ENCODE measurements around a stretch of chr14.

DNA sequence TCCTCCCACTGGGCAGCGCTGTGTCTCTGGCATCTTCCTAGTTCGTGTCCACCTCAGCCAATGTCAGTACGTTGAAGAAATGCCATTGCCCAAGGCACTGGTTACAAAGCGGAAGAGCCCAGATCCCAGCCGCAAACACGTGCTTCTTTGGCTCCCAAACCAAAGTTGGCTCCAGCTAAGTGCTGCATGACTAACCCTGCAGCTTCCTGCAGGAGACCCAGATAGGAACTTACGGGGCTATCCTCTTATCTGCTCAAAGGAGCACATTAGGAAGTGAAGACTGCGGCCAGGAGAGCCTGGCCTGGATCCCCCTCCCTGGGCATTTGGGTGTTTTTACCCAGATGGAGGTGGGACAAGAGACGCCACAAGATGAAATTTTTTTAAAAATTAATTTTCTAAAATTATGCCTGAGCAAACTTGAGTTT lies 9.2 kb downstream of the SYNE3 start:
- PRO-cap = no peak

DNA sequence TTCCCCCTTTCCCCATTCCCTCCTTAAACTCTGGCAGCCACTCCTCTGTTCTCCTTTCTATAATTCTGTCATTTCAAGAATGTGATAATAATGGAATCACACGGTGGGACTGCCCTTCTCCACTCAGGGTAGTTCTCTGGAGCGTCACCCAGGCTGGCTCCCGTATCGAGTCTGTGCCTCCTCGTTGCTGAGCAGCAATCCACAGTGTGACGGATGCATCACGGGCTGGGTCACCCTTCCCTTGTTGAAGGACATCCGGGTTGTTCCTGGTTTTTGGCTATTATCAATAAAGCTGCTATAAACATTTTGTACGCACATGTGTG lies 5.7 kb upstream of the SYNE3 start:
- PRO-cap = no peak

GRCh38 chr14:95620722-95621079 lies 65.5 kb upstream of the TCL1B start:
- PRO-cap = no peak

GRCh38 chr14:96037570-96038311 lies 1.4 kb upstream of the C14orf132 start:
- PRO-cap = no peak

DNA sequence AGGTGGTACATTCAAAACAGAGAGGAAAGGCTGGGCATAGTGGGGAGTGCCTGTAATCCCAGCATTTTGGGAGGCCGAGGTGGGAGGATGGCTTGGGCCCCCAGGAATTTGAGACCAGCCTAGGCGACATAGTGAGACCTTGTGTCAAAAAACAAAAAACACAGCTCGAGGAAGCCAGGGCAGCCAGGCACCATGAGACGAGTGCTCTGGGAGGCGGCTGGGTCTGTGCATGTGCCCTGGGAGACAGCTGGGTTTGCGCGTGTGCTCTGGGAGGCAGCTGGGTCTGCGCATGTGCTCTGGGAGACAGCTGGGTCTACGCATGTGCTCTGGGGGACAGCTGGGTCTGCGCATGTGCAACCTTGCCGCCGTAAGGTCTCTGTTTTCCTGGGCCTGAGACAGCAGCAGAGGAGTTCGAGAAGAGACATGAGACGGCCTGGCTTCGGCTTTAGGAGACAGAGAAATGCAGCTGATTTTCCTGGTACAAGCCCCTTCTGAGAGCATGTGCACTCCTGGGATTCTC lies 3.7 kb upstream of the BDKRB1 start:
- PRO-cap = no peak

GRCh38 chr14:96268327-96269366 lies 12.6 kb downstream of the BDKRB1 start:
- PRO-cap = no peak

GRCh38 chr14:96501129-96501541 lies 1.0 kb upstream of the PAPOLA start:
- PRO-cap = no peak

DNA sequence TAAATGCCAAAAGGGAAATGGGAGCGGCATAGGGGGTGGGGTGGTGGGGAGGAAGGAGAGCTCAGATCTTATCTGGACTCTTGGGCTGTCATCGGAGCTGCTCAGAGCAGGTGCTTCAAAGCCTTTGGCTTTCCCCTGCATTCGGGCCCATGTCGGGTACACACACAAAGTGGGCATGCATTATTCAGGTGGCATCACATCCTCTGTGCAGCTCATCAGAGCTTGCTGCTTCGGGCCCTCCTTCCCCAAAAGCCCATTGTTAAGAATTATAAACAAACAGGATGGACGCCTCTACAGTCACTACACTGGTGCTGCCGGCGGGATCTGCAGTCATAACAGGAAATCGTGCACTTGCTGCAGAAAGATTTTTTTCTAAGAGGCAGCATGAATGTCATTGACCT lies 805.5 kb downstream of the VRK1 start:
- PRO-cap = no peak

- PRO-cap = no peak
These were observed 664.6 kb downstream of the BCL11B start for GRCh38 chr14:98607465-98607734.

- PRO-cap = no peak
These were observed 453.9 kb downstream of the BCL11B start for GRCh38 chr14:98818097-98818413.

- PRO-cap = no peak
These were observed 83.2 kb downstream of the BCL11B start for GRCh38 chr14:99188784-99189143.

GRCh38 chr14:99191583-99192756 lies 80.0 kb downstream of the BCL11B start:
- PRO-cap = bidirectional peak, plus-strand start at chr14:99191932, minus-strand start at chr14:99191846; bidirectional peak, plus-strand start at chr14:99192245, minus-strand start at chr14:99192220; unidirectional peak, minus-strand start at chr14:99192713

DNA sequence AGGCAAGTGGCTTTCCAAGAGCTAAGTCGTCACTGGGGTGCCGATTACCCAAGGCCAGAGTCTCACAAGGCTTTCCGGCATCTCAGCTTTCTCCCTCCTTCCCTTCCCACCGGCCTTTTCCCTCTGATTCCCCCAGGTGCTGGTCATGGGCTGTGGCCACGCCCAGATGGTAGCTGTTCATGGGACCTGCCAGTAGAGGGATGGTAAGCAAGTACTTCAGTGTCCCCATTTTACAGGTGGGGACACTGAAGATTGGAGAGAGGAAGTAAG lies 47.6 kb downstream of the BCL11B start:
- PRO-cap = no peak

DNA sequence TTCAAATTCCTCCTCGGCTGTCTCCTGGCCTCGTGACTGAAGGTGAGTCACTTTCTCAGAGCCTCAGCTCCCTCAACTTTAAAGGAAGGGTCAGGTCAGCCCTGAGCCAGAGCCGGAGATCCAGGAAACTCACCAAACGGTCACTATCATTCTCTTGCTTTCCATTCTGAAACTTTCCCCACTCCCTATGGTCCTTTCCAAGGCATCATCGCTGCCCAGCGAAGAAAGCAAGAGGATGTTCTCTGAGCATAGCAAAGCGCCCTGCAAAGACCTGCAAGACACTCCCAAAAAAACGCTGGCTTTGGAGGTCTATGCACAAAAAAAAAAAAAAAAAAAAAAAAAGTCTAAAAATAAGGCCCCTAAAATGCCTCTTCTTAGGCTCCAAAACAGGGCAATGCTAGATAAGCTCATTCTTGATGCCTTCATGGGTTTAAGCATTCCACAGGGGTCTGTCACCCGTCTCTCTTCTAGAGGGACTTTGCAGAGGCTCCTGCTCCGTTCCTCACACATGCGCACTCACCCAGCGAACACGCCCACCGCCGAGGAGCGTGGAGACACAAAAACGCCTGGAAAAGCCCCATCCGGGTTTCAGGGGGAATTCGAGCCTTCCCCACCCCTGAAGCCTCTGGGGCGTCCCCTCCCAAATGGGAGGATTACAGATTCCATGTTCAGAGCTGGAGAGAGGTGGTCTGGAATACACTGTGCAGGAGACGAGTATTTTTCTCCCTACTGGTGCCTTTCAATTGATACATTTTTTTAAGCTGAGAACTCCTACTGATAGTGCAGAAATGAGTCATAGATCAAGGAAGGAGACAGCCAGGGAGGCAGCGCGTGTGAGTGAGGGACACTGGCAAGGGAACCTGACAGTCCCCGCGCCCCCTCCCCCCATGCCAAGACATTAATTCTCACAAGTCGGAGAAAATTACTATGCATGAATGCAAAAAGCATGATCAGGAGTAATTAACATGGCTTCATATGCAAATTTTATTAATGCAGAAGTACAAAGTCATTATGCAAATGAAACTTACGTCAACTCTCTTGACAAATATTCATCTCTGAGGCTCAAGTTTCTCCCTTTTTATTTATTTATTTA lies 37.1 kb downstream of the BCL11B start:
- PRO-cap = no peak

DNA sequence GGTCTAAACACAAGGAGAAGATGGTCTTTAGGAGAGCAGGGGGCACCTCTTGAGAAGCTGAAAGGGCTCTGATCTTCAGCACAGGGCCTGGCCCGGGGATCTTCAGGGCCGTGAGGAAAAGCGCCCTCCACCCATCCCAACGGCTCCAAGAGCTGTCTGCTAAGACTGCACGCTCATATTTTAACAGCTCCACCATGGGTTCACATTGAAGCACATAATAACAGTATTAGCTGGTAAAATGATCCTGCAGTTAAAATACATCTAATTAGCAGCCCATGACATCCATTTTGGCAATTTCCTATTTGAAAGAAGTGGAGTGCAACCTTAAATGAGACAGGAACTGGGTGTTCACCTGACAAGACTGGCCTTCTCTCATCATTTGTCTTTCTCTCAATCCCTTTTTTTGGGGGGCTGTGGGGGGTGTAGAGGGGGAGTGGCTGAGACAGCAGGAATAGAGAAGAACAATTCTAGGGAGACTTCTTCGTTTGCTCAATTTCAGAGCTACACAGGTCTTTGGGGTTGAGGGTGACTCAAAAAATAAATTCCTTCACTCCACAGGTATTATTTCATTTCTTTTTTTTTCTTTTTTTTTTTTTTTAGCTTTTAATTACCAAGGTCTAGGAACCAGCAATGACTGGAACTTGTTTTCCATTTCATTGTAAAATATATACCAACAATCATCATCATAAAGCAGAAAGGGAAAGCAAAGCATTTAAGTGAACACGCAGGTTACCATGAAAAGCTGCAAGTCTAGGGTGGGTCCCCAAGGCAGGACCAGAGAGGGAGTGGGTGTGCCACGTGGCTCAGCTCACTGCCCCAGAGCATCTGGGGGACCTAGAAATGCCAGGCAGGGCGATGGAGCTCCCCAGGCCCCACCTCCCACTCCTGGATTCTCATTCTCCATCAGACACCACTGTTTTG lies 35.1 kb downstream of the BCL11B start:
- PRO-cap = no peak

DNA sequence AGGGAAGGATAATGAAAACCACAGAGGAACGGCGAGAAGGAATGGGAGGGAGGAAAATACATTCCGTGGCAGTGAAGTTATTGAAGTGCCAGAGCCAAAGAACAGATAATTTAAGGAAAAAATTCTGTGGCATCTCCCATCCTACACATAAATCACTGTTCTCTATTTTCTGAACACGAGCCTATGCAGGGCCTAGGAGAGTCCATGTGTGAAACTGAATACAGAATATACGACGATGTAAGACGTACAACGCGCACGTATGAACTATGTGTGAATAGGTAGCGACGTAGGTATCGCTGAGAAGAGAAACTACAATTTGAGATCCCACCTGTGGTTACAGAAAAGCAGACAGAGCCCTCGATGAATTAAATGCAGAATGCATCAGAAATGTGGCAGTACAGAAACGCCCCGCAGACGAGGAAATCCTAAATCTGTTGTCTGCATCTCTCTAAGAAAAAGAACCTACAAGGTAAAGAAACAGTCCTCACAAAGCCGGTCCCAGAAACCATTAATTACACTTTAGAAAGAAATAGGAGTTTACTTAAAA lies 12.7 kb downstream of the BCL11B start:
- PRO-cap = no peak

GRCh38 chr14:99273623-99274299 lies 1.8 kb upstream of the BCL11B start:
- PRO-cap = bidirectional peak, plus-strand start at chr14:99274412, minus-strand start at chr14:99274138

GRCh38 chr14:99316384-99316903 lies 44.4 kb upstream of the BCL11B start:
- PRO-cap = no peak

DNA sequence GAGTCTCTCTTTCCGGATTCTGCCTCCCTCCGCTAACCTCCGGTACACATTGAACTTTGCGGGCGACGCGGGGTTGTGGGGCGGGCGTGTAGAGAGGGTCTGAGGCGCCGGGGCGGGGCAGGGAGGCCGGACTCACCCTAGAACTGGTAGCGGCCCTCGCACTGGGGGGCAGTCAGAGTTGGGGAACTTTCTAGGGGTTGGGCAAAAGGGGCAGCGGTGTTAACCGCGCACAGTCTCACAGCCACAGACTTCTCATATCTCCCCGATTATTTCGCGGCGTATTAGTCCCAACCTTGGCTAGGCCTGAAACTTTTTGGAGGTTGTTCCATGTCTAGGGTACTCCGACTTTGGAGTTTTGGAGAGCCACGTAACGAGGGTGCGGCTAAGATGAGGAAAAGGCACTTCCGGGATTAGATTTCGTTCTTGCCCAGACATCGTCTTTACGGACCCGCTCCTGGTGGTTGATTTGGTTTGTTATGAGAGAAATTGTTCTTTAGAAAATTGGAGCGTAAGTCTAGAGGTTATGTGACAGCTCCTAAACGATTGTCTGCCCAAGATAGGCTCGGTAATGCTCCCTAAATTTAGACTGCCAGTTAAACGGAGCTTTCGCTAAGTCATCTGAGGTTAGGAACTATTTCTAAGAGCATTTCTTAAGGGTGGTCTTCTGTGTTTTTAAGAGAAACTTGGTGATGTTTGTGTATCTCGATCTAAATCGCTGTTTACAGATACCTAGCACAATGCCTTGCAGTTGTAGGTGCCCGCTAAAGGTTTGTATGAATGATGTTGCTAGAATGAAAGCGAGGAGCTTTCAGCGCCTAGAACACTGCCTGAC lies 580 bp downstream of the CCNK start:
- PRO-cap = unidirectional peak, minus-strand start at position 478 of the sequence

DNA sequence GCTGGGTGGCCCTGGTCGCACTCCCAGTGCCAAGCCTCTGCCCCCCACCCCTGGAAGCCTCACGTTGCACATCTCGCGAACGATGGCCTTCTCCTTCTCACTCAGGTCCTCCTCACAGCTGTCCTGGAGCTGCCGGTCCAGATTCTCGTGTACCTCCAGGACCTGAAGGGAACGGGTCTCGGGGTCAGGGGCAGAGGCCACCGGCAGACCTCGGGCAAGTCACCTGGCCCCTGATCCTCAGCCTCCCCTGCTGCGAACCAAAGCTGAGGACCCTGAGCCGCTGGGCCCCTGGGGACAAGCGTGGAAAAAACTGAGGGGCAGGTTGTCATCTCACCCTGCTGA lies 34.9 kb downstream of the CCNK start:
- PRO-cap = no peak